Measurements from ENCODE around the gene IMPA2.

GRCh38 chr18:10213536-10213826, 241.0 kb upstream of the APCDD1 start:
- PRO-cap = no peak

GRCh38 chr18:10225806-10226236, 228.6 kb upstream of the APCDD1 start:
- PRO-cap = no peak

GRCh38 chr18:10332783-10333066, 121.7 kb upstream of the APCDD1 start:
- PRO-cap = no peak

- PRO-cap = no peak
These were observed 4.5 kb upstream of the APCDD1 start for GRCh38 chr18:10449935-10450423.

- PRO-cap = no peak
These were observed 28.6 kb downstream of the APCDD1 start for GRCh38 chr18:10482631-10483858.

DNA sequence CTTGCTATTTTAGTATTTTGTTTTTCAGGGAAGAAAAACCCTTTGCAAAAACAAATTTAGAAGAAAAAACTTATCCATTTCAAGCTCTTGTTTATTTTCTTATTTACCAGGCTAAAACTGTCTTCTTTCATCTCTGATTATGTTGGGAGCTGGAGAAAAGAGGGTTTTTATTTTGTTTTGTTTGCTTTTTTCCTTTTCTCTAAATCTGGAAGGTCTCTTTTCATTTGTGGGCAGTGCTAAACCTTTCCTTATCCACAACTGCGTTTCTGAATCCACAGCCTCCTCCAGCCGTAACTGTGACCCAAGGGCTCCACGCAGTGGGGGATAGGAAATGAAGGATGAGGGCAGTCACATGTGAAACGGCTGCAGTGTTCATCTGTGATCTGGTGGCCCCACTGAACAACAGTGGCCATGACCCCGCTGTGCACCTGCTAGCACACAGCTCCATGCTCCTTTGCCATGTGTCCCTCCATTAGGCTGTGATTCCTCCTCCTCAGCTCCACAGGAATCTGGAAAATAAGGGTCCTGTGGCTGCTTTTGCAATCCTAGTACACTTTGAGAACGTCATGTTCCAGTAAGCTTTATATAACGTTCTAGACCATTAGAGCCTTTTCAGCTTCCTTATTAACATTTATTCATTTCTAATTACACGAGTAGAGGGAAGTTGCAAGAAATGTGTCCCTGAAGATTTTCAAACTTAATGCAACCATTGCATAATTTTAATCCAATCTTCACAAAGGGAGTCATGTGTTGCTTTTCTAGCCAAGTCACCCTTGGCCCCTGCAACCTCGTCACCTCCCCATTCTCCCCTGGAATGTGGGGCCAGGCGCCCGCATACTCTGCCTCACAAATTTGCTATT, 7.2 kb upstream of the NAPG start:
- PRO-cap = no peak

DNA sequence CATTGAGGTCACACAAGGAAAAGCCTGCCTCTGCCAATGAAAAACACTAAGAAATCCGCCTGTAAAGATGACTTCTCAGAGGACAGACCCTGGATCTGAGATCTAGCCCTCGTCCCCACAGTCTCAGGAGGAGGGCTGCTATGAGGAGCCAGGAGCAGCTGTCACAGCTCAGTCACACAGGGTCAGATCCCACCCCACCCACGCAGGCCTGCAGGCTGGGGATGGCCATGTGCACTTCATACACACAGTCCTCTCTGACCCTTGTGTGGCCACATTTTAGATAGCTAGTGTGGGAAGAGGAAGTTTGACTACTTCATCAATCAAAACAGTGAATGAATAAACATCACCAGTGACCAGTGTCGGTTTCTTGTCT, 107.2 kb downstream of the PIEZO2 start:
- PRO-cap = no peak

DNA sequence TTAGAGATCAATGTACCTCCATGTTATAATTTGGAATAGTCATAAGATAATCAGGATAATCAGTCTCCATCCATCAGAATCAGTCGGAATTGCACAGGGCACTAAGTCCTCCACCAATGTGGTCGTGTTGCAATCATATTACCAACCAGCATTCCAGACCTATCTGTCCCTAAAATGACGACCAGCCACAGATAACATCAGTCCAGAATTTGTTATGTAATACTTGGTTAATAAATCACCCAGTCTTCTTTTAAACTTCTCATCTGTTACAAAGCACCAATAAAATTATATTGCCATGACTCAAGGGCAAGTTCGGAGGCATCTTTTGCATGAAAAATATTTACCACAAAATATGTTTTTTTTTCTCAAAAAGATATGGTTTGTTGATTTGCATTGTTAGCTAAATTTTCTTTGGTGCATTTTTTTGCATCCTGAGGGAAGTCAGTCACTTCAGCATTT, 29.4 kb downstream of the PIEZO2 start:
- PRO-cap = no peak

DNA sequence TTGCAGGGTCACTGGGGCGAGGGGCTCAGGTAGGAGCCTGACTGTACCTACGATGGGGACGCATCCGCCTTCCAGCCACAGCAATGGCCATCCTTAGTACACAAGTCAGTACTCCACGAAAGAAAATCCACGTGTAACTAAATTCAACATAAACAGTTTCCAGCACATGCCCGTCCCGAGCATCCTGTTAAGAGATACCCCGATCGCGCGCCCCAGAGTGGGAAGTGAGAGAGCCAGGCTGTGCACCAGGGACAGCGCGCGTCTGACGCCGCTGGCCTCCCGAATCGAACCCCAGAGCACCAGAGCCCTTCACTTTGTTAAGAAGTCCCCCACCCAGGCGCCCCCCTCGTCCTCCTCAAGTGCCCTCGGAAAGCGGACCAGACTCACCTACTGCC, 1.2 kb downstream of the PIEZO2 start:
- PRO-cap = no peak

GRCh38 chr18:11789653-11790114, 61.5 kb upstream of the CHMP1B start:
- PRO-cap = no peak

DNA sequence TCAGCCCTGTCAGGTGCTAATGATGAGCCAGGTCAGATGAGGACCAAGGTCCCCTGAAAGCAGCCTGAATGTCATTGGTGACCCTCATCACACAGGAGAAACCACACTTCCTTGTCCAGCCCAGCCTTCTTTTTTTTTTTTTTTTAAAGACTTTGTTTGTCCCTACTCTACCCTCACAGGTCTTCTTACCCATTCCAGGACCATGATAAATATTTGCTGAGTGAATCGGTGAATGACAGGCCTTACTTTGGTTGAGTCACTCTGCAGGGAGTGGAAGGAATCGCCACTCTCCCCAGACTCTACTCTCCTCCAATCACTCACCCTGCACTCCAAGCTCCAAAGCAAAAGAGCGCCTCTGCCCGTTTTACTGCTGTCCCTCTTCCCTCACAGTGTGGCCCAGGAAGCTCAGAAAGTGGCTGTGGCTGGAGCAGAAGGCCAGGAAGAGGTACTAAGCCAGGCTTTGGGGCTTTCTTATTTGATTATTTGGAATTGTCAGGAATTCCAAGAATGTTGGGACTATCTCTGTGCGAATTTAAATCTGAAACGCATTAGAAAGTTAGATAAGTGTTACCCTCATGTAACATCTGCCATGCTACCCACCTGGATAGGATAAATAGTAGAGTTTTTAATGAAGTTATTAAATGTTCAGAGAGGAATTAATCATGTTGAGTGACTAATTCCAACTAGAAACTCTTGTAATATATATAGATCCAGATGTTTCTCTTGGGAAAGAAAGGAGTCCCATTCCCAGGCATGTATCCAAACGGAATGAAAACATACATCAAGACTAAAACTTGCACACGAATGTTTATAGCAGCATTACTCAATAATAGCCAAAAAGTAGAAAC, 43.1 kb upstream of the CHMP1B start:
- PRO-cap = no peak

DNA sequence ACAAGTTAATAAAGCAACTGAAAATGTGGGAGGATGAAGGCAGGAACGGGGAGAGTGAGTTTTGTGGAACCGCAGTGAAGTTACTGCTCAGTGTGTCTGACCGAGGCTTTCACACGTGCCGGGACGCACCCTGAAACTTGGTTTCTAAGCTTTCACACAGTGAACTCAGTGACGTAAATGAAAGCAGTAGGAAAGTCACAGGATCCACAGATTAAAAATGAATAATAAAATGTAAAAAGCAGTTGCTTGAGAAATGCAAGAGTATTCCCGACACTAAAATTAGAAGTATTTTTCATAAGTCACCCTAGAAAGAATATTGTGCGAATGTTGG, 32.7 kb upstream of the CHMP1B start:
- PRO-cap = no peak

DNA sequence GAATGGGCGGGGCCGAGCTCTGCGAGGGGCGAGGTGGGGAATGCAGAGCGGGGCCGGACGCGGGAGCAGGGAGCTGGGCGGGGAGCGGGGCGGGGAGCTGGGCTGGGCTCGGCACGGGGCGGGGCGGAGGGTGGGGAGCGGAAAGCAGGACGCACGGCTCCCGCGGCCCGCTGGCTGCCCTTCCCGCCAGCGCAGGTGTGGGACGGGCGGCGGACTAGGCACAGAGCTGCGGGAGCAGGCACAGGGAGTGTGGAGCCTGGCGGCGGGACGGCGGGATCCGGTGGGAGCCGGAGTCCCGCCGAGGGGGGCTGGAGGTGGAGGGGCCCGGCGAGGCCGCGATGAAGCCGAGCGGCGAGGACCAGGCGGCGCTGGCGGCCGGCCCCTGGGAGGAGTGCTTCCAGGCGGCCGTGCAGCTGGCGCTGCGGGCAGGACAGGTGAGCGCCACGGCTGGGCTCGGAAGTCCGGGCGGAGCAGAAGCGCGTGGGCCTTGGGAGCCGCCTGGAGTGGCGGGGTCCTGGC, at the start of gene IMPA2:
Gene IMPA2 (plus strand): TSS at position 176 of the 519 bp plus-strand sequence.
- PRO-cap = unidirectional peak, plus-strand start at position 124 of the sequence; unidirectional peak, plus-strand start at position 154 of the sequence; unidirectional peak, plus-strand start at position 198 of the sequence

DNA sequence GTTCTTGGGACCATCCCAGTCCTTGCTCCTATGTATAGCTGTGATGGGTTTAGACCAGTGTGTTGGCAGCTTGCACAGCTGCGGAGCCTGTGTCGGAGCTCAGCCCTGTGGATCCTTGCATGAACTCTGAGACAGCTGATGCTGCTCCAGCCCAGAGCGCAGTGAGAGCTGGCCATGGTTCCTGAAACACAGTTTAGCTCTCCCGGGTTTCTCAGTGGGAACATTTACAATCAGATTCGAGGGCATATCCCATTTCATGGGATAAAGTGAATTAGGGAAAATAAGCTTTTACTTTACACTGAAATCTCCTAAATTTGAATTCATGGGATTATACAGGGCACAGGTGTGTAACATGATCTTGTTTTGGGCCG, 17.0 kb downstream of the IMPA2 start:
- PRO-cap = no peak

DNA sequence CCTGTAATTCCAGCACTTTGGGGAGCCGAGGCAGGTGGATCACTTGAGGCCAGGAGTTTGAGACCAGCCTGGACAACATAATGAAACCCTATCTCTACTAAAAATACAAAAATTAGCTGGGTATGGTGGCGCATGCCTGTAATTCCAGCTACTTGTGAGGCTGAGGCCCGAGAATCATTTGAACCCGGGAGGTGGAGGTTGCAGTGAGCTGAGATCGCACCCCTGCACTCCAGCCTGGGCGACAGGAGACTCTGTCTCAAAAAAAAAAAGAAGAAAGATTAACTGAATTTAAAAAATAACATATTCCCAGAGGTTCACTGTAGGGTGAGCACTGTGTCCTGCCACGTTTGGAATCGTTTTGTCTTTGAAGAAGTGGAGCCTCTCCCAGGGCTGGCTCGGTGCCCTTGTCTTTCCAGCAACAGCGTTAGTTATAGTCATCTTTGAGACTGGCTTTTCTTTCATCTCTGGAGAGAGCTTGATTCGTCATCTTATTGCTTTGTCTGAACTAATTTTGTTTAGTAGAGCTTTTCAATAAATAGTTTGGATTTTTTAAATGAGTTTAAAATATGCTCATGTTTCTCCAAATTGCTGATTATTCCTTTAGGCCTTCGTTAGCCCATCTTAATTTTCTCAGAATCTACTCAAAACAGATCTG, 50.4 kb downstream of the IMPA2 start:
- PRO-cap = no peak

DNA sequence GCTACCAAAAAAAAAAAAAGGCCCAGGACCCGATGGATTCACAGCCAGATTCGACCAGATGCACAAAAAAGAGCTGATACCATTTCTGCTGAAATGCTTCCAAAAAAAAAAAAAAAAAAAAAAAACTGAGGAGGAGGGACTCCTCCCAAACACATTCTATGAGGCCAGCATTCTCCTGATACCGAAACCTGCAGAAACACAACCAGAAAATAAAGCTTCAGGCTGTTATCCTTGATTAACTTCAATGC, 58.4 kb downstream of the ANKRD62 start:
- PRO-cap = no peak

GRCh38 chr18:12258687-12259065, 4.5 kb downstream of the CIDEA start:
- PRO-cap = no peak

GRCh38 chr18:12356558-12357057, 20.4 kb downstream of the AFG3L2 start:
- PRO-cap = no peak

GRCh38 chr18:12597724-12598324, 60.1 kb downstream of the SPIRE1 start:
- PRO-cap = no peak

DNA sequence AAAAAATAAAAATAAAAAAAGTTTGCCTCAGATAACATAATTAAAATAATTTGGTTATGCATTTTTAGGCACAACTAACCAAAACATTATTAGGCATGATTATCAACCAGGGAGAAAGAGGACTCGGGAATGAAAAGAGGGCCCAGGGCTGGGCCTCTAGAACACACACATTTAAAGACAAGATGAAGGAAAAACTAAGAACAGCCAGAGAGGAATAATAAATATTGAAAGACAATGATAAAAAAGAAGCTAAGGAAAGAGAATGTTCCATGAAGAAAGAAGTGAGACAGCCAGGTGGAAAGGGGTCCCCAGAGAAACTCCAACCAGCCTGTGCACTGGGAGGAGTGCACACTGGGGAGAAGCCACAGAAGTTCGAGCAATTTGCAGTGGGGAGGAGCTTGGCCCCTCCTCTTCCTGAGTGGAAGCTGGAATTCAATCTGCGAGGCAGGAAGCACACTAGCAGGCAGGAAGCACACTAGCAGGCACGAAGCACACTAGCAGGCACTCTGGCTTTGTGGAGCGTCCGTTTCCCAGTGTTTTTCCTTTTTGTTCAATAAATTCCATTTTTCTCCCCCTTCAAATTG, 21.1 kb upstream of the SPIRE1 start:
- PRO-cap = bidirectional peak, plus-strand start at position 504 of the sequence, minus-strand start at position 353 of the sequence

Data from left lung (tissue), 1 donor.